ENCODE measurements around a stretch of chr2.

DNA sequence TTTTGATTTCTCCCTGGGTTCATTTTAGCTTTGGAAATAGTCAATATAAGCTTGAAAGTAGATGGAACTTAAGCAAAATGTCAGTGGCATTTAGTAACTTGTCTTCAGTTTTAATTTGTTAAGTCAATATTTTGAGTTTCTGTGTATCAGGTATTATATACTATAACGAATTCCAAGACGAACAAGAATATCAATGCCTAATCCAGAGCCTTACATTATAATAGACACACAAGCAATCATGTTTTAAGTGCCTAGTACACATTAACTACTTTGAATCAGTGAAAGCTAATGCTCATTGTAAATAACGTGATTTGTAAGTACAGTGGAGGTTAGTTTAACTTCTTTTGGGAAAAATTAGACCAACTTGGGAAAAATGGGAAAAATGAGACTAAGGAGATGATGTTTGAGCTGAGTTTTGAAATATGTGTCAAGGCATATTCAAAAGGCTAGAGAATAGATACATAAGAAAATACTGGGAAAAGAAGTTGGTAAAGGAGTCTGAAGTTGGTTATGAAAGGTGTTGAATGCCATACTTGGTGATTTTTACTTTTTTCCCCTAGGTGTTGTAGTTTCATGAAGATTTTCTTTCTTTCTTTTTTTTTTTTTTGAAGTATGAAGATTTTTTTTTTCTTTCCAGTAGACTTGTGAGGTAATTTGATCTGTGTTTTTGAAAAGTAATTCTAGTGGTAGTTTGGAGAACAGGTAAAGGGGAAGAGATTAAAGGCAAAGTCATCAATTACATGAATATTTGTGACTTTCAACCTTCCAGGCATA lies 16.0 kb downstream of the PSMD14 start:
- PRO-cap = no peak

- PRO-cap = no peak
These were observed 81.5 kb downstream of the DPP4 start for GRCh38 chr2:161992549-161992953.

- PRO-cap = no peak
These were observed 142.8 kb downstream of the FIGN start for GRCh38 chr2:163593046-163593303.

DNA sequence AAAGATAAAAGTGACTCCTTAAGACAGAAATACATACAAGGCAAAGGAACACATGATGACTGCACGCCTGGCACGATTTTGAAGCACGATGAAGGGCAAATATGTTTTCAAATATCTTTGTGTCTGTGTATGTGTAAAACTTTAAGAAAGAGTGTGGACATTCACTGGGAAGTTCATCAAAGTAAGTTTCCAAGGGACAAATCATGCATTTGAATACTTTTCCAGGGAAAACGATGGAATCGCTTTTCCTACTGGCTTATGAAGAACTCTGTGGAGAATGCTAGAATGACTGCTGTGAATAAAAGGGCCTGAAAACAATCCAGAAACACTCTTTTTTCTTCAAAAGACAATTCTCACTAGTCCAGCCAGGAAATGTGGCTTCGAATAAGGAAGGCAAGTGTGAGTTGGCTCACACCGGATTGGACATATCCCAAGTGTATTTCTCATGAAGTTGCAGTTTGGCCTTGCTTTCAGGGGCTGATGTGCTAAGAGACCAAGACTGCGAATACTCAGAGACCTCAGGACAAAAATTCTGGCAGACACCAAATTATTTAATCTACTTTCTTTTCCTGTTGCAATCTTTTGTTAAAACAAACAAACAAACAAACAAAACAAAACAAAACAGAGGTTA lies 54.1 kb downstream of the FIGN start:
- PRO-cap = no peak

GRCh38 chr2:163736529-163737252 lies 883 bp upstream of the FIGN start:
- PRO-cap = no peak

GRCh38 chr2:164009838-164010605 lies 274.2 kb upstream of the FIGN start:
- PRO-cap = no peak

DNA sequence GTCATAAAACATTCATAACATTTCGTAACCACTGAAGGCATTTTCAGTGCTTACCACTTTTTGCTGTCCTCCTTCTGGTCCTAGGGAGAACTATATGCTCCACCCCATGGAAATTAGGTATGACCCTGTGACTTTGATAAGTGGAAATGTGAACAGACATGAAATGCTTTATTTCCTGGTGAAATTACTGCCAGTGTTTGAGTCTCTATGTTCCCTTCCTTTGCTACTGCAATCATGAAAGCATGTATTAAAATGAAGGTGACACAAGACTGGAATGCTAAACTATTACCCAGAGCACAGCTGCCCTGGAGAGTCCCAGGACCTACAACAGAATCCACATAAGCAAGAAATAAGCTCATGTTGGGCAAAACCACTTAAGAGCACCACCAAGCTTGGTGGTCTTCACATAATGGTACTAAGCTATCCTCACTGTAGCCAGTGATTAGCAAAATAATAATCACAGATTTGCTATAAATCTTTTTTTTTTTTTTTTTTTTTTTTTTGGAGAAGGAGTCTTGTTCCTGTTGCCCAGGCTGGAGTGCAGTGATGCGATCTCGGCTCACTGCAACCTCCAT lies 2.1 kb upstream of the COBLL1 start:
- PRO-cap = no peak

DNA sequence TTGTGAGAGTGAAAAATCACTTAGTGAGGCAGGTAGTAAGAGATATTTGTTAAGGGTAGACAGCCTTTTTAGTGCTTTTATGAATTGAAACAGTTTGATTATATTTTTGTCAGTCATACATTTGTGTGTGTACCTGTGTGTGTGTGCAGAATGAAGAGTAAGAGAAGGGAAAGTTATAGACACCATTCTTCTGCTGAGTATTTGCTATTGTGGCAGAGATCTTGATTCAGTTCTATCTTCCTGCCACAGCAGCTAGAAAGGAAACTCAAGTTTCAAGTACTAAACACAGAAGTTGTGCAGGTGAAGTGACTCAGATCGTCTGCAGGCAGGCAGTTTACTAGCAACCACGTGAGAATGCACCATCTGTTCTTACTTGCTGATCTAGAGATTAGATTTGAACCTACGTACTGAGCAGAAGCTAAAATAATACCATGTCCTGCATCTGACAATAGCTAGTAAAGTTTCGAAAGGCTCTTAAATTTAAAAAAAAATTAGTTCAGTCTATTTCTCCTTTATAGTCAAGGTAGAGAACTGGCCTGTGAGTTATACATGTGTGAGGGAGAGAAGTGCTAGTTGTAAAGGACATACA lies 45.3 kb downstream of the SLC38A11 start:
- PRO-cap = no peak

- PRO-cap = no peak
These were observed 39.6 kb upstream of the SLC38A11 start for GRCh38 chr2:164994957-164995211.

DNA sequence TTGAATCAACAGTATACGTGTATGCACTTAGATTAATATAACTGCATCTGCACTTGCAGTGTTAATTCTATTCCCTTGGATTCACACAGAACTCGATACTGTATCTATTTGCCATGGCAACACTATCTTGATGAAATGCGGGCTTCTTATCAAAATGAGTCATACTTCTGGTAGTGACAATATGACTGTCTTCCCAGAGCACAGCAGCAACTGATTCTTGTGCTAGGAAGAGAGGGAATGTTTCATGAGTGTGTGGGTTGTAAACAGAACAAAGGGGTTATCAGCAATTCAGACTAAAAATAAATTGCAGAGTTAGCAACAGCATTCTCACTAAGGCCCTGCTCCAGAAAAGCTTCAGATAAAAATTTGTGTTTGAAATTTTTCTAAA lies 99.7 kb upstream of the SLC38A11 start:
- PRO-cap = no peak

DNA sequence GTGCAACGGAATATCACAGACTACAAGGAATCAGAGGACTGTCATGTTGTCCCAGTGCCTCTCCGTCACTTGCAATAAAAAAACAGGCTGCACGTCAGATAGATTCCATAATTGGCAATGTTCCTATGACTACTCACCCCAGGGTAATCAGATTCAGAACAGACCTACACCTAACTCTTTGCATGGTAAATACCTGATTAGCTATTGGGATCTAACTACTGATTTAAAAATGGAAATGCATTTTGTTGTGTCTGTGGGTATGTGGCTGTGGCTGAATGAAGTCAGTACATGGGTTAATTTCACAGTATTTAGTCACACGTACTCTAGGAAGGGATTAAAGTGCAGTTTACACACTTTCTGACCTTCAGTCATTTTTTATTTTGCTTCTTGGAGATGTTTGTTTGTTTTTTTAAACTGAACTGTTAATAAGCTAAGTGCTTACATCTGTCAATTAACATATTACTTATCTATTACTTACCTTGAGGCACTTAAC lies 91.7 kb downstream of the SCN3A start:
- PRO-cap = no peak

DNA sequence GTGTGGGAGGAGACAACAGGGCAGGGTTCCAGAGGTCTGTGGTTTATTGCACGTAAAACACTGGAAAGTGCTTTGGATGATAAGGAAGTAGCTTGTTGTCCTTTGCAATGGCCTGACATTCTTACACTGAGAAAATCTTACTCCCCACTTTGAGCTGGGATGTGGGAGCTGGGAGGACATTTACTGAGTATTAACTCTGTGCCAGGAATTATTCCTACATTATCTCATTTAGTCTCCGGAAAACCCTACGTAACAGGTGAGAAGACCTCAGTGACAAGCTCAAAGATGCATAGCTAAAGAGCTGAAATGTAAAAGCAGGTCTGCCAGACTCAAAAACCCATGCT lies 9.1 kb upstream of the GALNT3 start:
- PRO-cap = no peak

GRCh38 chr2:167186863-167187689 lies 105.7 kb upstream of the B3GALT1 start:
- PRO-cap = no peak

- PRO-cap = no peak
These were observed 93.9 kb downstream of the B3GALT1 start for GRCh38 chr2:167386658-167387224.

DNA sequence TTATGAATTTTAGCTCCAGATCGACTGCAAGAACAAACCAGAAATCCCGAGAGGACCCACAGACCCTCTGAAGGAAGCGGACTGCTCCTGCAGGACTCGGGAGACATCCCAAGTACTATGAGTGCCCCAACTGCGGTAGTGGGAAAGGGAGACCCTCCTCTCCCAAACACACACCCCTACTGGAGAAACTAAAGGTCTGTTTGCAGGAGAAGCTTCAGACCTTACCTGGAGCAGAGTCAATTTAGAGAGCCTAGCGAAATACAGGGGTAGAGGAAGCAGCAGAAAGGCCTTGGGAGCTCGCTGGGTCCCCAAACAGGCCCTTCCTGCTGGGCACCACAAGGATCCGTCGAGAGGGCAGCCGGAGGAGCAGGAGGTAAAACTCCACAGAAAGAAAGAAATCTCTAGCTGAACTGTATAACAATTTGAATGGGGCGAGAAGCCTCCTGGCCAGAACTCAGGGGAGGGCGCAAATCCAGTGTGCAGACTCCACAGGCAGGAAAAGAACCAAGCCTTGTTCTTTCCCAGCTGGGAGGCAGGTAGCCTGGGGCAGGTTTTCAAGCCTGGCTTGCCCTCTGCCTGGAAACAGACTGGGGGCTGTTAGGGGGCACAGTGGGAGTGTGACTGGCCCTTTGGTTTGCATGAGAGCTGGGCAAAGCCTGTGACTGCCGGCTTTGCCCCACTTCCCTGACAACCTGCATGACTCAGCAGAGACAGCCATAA lies 402.9 kb downstream of the STK39 start:
- PRO-cap = no peak

DNA sequence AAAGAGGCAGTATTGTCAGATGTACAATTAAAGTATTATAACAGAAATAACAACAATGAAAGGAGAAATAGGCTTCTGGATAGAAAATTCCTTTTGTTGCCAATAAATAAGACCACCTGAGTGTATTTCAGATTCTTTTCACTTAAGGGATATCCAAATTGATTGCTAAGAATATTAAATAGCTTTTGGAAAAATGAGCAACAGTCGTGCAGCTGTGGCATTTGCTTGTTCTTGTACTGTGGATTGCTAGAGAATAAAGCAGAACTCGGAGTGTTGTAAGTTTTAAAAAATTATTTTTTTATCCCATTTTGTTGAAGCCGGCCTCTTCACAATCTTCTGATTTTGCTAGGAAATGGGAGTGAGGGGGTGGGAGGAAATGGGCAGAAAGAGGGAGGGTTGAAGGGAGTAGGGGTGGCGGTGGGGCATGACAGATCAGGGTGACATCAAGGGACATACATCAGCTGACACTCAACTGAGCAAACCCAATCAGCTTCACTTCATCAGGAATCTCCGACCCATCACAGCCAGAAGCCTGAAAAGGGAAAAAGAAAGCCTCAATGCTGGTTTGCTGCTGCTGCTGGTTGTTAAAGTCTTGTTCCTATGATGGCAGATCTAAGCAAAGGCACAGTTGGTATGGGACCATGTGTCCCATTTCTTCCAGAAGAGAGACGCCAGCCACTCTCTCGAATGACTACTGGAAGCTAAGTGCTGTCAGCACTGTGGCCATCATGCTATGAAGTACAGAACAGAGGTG lies 292.2 kb downstream of the STK39 start:
- PRO-cap = no peak

GRCh38 chr2:168058032-168059351 lies 188.9 kb downstream of the STK39 start:
- PRO-cap = no peak

GRCh38 chr2:168190549-168191368 lies 56.6 kb downstream of the STK39 start:
- PRO-cap = no peak

GRCh38 chr2:168220786-168221377 lies 26.5 kb downstream of the STK39 start:
- PRO-cap = no peak

DNA sequence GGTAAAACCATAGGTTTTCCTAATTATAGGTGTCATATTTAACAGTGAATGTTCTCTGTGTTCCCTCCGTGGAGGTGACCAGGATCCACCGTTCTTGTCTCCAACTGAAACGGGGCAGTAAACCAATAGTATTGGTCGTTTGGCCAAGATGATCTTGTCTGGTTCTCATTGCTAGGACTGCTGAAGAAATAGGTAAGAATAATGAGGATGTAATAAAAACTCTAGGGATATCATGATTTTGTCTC lies 998 bp upstream of the STK39 start:
- PRO-cap = no peak

All from NALM6 (cell line).